Skeletal muscle satellite cell (primary cell): ENCODE results near the genes SKIL and FNDC3B.

GRCh38 chr3:170357081-170357809 is at the start of gene SKIL:
Gene SKIL (plus strand): TSS chr3:170357715.
- CAGE, long polyA plus RNA = no peak

DNA sequence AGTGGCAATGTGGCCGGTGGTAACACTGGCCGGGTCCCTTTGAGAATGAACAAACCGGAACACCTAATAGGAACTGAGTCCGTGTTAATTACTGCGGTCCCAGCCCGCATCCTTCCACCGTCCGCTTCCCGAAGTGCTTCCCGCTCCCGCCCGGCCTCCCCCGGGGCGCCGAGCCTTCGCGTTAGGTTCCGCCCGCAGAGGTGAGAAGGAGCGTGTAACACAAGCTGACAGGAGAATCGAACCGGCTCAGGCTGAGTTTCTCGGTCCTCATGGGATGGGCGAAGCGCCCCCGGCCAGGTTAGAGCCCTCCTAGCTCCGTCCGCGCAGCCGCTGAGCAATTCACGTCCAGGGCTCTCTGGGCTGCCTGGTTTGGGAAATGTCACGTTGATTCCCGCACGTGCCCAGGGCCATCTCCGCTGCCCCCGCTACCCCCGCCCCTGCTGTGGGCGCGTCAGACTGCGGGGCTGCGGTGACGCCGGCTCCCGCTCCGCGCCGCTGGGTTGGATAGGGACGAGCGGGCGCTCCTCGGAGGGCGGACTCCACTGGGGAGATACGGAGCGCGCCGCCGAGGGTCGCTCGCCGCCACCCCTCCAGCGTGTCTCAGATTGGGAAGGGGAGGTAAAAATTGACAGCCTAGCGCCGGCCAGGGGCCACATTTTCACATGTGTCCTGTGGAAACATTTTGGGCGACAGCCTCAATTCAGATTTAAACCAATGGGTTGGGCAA is 998 bp downstream of the CLDN11 start:
- CAGE, long polyA plus RNA = no peak

DNA sequence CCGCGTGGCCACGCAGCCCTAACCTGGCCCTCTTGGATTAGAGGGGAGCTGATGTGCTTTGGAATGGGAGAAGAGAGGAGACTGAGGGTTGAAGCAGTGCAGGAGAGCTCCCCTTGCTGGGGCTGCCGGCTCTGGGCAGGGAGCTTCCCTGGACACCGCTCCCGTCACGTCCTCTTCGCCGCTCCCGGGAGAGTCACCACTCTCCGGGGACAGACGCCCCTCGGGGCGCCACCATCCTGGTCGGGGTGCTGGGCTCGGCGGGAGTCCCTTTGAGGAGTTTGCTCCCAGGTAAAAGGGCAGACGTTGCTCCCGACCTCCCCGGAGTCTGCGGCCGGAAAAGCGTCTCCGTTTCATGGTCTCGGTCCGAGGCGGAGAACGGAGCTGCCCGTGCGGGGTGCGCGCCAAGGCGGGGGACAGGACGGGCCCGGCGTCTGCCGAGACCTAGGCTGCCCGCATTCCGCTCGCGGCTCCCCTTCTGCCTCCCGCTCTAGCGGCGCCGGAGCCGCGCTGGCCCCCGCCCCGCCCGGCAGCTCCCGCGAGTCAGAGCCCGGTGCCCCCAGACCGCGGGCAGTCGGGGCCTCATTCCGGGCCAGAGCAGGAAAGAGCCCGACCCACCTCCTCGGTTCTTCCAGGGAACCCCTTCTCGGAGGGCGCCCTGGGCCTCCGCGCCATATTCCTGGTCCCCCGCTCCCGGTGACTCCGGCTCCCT is 621 bp downstream of the SLC7A14 start:
- CAGE, long polyA plus RNA = no peak

- CAGE, long polyA plus RNA = no peak
Measured at GRCh38 chr3:170864875-170865921, 4.8 kb downstream of the RPL22L1 start.

DNA sequence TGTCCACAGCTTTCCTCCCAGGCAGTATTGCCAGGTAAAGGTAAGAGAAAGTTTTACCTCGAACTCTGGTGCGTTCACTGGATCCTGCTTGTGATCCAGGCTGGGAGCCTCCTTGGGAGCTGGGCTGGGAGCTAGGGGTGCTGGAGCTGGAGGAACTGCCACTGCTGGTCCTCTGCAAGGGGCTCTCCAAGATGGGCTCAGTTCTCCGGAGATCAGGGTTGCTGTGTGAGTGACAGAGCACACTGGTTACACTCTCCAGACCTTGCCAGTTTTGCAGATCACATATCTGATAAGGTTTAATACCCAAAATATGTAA is 84.1 kb upstream of the SLC2A2 start:
- CAGE, long polyA plus RNA = no peak

GRCh38 chr3:171255168-171255890 is 204.9 kb downstream of the TNIK start:
- CAGE, long polyA plus RNA = no peak

- CAGE, long polyA plus RNA = no peak
Measured at GRCh38 chr3:171460655-171461351, 598 bp upstream of the TNIK start.

GRCh38 chr3:171676352-171677229 is 133.7 kb downstream of the PLD1 start:
- CAGE, long polyA plus RNA = no peak

DNA sequence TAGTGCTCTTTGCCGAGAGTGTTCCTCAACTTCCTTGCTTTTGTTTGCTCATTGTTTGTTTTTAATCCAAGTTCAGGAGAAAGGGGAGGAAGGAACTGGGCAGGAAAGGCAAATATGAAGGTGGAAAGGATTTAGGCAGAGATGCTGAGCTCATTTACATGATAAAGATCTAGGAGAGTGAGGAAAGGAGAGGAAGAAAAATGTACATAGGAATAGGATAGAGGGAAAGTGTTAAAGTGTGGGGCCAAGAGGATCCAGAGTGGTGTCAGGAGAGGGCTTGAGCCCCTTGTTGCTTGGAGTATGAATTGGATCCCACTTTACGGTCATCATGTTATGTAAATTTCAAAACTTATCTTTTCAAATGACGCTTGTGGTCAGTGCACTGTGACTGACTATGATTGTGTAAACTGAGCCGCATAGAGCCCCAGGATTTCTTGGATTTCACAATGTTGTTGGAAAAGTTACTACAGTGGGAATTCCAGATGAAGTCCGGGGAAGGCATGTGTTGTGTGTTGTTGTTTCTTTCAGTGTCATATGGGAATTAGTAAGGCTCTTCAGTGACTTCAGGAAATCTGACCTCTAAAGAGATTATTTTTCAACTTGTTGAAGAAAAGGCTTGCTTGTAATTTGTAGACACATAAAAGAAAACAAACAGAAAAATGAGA is 15.1 kb upstream of the PLD1 start:
- CAGE, long polyA plus RNA = no peak

GRCh38 chr3:171849611-171849974 is 6.4 kb downstream of the TMEM212 start:
- CAGE, long polyA plus RNA = no peak

DNA sequence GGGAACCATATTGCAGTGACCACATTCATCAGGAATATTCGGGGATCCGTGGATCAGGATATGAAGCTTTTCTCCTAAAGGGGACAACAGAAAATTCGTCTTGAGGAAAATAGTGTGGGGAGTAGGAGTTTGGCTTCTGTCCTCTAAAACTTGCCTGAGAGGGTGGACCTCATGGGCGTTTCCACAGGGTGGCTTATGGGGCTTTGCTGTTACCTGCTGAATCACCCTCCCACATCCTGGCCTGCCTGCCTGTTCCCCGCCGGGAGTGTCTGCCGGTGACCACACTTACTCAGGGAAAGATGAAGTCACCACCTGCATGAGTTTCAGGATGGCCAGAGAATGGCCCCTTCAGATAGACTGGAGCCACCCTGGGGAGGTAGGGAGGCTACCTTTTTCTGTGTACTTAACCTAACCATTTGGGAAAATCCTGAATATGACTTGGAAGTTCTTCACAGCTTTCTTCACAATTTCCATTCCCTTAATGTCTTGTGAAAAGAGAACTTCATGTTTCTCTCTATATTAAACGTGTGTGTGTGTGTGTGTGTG is 78.4 kb upstream of the FNDC3B start:
- CAGE, long polyA plus RNA = no peak

DNA sequence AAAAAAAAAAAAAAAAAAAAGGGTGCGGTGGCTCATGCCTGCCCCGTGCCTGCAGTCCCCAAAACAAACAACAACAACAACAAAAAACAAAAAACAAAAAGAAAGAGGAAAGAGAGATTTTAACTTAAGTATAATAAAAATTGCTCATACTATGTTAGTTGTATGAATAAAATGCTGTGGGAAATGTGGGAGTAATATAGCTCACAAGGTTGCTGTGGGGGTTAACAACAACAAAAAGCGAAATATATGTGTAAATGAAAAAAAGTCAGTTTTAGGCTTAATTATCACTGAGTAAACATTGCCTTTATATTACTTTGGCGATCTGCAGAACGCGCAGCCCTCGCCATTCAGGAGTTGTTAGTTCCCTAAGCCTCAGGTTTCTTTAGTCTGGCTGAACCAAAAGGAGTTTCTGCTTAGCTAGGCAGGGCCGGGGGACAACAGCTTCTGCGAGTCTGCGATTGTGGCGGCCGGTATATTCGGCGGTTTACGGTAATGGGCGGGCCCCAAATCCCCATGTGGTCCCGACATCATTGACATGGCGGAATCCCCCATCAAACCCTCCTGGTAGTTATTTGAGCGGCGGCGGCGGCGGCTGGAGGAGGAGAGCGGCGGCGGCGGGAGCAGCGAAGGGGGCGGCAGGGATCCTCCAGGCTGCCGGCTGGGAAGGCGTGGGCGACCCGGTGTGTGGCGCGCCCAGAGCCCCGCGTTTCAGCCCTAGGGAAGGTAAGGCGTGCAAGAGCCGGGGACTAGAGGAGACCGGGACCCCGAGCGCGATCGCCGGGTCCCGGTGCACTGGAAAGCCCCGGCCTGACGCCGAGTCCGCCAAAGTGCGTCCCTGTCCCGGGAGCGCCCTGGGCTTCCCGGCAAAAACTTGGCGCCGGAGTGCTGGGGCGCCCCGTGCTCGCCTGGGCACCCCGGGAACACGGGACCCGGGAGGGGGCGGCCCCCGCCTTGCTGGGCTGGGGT is at the start of gene FNDC3B:
Gene FNDC3B (plus strand): TSS at position 530 of the 966 bp plus-strand sequence.
- CAGE, long polyA plus RNA = start-site peak on the plus strand centred at position 608 of the sequence, 194 bp wide, 1,031 and 1,095 reads in 2 replicates

- CAGE, long polyA plus RNA = no peak
Measured at GRCh38 chr3:172079836-172080356, 40.5 kb downstream of the FNDC3B start.

GRCh38 chr3:172085717-172086095 is 46.3 kb downstream of the FNDC3B start:
- CAGE, long polyA plus RNA = no peak

DNA sequence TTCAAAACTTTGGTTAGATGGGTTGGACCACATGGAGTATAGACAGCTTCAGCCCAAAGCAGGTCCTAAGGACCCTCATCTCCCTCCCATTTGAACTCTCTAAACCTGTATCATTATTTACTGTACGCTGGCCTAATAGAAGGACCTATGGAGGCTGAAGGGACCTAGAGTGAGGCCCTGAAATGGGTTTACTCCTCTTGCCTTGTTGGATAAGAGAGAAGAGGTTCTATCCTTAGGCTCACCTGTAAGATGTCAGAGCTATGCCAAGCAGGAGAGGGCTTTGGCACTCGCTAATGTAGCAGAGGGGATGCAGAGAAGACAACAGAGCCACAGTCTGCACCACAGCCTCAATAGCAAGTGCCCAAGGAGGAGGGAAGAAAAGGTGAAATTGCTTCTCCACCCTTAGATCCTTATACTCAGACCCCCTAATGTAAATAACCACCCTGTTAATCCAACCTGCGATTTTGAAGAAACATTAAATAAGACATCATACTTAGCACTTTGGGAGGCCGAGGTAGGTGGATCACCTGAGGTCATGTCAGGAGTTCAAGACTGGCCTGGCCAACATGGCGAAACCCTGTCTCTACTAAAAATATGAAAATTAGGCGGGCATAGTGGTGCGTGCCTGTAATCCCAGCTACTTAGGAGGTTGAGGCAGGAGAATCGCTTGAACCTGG is 71.1 kb downstream of the FNDC3B start:
- CAGE, long polyA plus RNA = no peak

- CAGE, long polyA plus RNA = no peak
Measured at GRCh38 chr3:172136879-172137492, 97.6 kb downstream of the FNDC3B start.

- CAGE, long polyA plus RNA = no peak
Measured at GRCh38 chr3:172152358-172153247, 113.2 kb downstream of the FNDC3B start.

DNA sequence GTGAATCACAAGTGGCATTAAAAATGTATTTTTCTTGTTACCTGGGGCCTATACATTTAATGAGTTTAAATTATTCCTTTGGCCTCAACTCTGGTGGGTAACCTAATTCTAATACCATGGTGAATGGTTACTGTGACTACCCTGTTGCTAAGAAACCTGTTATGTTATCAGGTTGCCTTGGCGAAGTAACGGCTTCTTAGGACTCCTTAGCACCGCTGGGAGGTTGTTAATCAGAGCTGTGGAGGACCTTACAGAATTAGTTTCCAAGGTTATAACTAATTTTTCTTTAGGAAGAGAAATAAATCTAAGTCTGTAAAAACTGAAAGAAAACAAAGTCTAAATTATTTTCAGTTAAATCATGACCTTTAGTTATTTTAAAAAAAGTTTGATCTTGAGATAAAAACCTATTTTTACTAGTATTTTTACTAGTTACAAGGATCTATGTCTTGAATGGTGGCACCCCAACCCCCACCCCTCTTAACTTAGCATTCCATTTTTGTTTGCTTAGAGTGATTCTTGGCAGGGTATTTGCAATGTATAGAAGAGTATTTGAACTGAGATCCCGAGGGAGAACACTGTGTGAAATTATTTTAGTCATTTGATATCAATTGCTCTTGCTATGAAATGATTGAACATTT is 155.5 kb downstream of the FNDC3B start:
- CAGE, long polyA plus RNA = no peak

DNA sequence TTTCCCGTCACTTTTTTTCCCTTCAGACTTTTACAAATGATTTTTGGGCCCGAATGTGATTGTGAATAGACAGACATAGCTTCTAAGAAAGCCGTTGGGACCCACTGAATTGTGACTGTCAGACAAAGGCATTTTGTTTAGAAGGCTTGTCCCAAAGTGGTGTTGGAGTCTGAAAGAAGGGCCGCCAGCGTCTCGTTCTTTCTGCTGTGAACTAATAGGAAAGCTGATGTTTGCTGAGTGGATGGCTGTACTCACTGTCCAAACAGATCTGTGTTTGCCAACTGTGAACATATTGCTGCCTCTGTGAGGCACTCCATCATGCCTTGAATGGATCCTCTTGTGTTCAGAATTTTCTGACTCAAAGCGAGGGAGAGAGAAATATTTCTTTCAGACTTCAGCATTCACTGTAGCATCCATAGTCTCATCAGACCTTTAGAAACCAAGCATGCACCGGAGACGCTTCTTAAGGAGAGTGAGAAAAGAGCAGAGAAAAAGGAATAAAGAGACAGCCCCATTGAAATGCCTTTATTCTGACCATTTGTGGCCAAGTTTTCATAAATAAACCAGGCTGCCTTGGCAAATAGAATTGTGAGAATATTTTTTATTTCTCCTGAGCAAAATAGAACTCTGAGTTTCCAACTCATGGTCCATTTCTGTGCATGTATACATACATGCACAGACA is 164.6 kb downstream of the FNDC3B start:
- CAGE, long polyA plus RNA = no peak

GRCh38 chr3:172403108-172403747 is 45.0 kb downstream of the GHSR start:
- CAGE, long polyA plus RNA = no peak